Subcutaneous preadipocyte (primary cell): ENCODE results near the genes HTR5A and LMBR1.

DNA sequence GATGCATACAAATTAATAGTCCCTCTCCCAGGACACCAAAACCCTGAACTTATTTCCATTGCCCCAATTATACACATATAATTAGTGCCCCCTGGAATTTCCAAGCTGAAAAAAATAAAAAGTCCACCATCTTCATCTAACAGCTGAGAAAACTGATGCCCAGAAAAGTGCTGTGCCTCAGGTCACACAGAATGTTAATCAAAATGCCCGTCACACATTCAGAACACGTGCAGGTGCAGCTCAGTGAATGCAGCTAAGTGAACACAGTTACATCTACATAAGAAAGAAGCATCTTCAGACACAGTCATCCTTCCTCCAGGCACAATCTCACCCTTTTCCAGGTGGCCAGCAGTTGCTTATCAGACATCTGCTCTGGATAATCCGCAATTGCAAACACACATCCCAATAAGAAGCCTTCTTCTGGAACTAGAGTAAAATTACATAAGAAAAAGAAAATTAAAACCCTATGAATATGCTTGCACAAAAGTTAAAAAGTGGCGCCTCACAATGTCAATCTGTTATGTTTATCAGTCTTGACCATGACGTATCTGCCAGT, 35.4 kb downstream of the PAXIP1 start:
- CAGE, long polyA plus RNA = no peak

DNA sequence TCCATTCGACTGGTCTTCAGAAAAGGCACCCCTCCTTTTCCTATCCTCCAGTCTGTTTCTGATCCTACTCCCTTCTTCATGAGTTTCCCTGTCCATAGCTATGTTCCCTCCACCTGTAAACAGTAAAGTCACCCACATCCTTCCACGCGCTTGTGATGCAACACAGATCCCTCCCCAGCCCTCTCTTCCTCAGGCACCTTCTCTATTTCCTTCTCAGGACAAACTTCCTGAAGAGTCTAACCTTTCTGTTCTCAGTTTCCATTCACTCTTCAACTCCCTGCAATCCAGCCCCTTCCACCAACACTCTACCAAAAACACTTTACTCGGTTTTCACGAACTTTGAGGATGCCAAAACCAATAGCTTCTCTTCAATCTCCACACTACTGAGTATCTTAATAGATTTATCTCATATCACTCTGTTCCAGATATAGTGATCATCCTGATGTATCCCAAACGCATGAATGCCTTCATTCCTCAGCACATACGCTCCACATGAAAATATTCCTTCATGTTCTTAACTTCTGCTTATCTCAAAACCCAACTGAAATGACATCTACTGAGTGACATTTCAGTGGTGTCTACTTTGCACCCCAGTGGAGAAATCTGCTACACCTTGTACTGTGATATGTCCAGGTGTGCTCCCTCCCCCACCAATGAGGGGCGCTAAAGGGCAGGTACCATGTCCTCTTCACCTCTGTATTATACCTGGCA, 2.4 kb downstream of the PAXIP1 start:
- CAGE, long polyA plus RNA = no peak

GRCh38 chr7:155069877-155070447, at the start of gene HTR5A:
Gene HTR5A, plus strand, starts transcription at chr7:155070324.
- CAGE, long polyA plus RNA = no peak

GRCh38 chr7:155221437-155221900, 76.2 kb upstream of the INSIG1 start:
- CAGE, long polyA plus RNA = no peak

DNA sequence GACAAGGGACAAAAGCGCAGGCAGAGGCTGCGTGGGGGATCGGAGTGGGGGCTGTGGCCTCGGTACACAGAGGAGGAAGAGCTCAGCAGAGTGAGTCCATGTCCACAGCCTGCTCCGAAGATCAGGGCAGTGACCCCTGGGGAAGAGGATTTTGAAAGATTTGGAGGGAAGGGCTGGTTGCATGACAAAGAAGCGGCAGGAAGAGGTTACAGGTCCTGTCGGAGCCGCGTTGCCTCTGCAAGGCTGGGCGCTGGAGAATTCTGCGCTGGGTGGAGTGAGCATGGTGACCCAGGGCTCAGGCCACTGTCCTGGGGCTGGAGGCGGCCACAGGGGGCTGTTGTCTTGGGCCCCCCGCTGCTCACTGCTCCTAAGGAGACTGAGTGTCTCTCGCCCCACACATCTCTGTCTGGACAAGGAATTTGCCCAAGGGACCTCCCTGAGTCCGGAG, 69.8 kb upstream of the INSIG1 start:
- CAGE, long polyA plus RNA = no peak

DNA sequence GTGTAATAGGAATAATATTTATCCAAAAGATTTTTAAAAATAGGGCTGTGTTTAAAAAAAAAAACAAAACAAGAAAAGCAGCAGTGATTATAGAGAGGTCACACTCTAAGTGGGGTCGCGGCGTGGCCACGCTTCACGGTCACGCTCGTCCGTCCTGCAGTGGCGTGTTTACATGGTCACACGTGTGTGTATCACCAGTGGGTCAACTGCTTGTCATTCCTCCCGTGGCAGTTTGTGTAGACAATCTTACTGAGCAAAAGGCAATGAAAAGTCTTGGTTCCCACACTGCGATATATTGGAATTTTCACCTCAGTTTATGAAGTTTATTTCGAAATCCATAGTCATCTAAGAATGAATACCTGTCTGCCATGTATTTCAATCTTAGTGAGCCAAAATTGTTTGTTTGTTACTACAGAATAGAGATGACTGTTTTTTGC, 11.0 kb downstream of the INSIG1 start:
- CAGE, long polyA plus RNA = no peak

DNA sequence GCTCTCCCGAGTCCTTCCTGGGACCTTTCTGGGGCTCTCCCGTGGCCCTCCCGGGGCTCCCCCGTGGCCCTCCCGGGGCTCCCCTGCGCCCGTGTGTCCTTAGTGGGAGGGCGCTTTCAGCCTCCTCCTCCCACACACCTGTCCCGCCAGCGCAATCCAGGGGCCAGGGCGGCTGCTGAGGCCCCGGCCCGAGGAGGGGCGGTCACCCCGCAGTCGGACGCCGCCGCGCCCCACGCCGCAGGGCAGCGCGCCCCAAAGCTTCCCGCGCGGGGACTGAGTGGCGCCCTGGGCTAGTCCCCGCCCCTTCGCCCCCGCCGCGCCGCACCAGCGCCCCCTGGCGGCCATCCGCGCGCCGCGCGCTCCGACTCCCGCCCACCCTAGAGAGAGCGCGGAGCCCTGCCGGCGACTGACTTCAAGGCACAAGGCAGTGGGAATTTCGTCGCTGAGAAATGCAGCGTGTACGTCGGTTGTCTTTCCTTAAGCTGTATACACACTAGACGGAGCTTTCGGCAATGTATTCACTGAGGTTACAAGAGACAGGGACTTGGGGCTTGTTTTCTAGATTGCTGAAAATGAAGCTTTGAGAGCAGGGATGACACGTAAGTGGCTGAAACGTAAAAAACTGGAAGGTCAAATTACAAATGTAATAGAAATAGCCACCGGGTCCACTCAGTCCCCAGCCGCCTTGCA, 47.2 kb downstream of the INSIG1 start:
- CAGE, long polyA plus RNA = no peak

- CAGE, long polyA plus RNA = no peak
These were observed 60.7 kb downstream of the INSIG1 start for GRCh38 chr7:155358372-155358829.

- CAGE, long polyA plus RNA = no peak
These were observed 10.5 kb downstream of the EN2 start for GRCh38 chr7:155468244-155468968.

- CAGE, long polyA plus RNA = no peak
These were observed 5.4 kb upstream of the RBM33 start for GRCh38 chr7:155638965-155639506.

GRCh38 chr7:155639903-155640623, 4.4 kb upstream of the RBM33 start:
- CAGE, long polyA plus RNA = no peak

- CAGE, long polyA plus RNA = no peak
These were observed 34.0 kb downstream of the RBM33 start for GRCh38 chr7:155678421-155678882.

- CAGE, long polyA plus RNA = no peak
These were observed 69.4 kb downstream of the RBM33 start for GRCh38 chr7:155713643-155714565.

DNA sequence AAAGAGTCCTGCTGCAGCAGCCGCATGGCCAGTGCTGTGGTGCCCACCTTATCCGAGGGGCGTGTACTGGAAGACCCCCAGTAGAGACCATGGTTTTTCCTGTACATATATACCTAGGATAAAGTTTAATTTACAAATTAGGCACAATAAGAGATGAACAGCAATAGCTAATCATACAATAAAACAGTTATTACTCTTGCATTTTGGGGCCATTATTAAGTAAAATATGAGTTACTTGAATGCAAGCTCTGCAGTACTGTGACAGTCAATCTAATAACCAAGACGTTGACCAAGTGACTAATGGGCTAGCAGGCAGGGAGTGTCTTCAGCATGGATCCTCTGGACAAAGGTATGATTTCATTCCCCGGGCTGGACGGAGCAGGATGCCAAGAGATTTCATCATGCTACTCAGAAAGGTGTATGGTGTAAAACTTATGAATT, 81.0 kb downstream of the SHH start:
- CAGE, long polyA plus RNA = no peak

DNA sequence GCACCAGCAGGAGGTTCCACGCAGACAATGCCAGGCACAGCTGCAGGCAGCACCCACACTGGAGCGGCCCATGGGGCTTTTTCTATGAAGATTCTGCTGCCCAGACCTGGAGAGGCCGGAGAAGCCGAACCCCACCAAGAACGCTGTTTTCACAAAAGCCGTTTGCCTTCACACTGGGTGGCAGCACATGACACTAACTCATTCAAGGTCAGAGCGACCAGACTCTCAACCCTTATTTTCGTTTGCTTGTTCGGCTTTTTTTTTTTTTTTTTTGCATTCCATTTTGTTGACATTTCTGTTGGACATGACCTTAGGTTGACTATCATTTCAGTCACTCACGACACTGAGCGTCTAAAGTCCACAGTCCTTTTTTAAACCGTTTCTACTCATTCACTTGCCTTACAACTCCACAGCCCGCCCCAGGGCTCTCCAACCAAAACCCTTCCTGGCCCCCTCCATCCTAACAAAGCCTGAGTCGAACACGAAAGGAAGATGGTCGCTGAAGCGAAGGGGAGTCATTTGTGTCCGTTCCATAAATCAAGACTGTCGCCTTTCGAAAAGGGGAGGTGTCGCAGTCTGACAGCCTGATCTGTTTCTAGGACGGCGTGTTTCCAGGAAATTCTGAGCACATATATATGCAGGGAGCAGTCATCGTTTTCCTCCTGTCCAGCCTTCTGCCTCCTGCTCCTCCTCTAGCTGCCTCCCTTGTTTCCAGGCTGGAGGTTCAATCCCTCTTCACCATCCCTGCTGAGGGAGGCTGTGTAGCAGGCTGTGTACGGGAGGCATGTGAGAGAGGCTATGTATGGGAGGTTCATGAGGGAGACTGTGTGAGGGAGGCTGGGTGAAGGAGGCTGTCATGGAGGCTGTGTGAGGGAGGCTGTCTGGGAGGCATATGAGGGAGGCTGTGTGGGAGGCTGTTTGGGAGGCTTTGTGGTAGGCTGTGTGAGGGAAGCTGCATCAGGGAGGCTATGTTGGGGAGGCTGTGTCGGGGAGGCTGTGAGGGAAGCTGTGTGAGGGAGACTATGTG, 124.1 kb upstream of the RNF32 start:
- CAGE, long polyA plus RNA = no peak

GRCh38 chr7:156658996-156659900, 18.7 kb downstream of the RNF32 start:
- CAGE, long polyA plus RNA = no peak

DNA sequence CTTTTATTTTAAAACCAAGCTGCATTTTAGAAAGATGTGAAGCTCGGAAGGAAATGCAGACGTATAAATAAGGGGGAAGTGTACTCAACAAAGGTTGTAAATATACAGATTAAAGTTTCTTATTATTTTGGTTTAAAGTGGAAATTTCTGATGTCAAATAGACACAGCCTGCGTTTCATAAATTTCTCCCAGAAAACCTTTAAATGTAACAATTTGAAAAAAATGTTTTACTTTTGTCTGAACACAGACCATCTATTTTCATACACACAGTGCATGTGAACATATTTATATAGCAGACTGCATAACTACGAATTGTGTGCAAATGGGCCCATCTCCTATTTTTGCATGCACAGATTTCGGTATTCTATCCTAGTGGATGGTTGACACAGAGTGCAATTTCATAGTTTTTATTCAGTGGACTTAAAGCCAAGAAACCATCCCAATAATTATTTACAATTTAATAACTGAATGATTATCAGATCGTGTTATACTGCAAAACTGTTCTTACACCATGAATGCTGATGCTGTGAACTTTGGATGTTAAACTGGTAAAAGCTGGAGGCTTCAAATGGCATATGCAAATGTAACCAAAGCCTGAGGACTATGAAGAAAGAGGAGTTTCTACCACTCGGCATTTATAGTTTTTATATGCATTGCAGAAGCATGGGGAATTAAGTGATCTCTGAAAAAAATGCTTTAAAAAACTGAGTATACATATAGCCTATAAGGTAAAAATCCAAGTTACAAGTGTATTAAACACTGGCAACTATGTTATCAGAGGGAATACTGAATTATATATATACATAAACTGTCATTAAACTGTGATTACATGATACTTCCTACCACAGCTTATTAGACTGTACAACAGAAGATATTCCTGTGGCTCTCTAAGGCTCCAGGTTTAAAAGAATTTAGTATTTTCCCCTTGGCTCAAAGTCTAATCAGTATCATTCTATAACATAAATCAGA, 42.3 kb downstream of the RNF32 start:
- CAGE, long polyA plus RNA = no peak

DNA sequence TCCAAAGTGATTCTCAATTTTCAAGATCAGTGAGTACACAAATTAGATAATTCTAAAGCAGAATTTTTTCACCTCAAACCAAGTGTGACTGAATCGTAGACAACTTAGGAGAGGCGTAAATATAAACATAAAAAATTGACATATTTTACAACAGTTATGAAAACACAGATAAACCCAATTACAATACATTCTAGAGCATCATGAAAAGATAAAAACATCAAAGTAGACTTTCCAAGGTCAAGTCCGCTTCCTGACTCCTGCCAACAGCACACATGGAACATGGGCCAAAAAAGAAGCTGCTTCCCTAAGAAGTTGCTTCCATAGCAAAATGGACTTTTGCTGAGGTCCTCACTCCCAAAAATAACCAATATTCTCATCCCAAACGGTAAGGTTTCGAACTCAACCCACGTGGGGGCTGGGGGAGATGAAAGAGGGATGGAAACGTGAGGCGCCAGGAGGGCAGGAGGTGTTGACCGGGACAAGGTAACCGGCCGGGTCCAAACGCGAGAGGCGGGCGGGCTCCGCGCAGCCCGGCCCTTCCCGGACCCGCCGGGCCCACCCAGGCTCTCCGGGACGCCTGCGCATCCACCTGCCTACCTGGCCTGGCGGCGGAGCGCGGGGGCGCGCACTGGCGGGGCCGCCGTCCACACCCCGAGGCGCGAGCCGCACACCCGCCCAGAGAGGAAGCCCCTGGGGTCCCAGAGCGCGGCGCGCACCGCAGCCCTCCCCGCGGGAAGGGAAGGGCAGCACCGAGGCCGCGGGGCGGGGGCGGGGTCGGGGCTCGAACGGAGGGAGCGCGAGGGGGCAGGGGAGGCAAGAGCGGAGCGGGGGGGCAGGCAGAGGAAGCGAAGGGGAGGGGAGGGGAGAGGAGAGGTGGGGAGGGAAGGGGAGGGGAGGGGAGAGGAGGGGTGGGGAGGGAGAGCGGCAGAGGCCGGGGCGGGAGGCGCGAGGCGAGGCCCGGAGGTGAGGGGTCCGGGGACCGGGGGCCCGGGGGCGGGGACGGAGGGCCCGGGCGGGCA, 801 bp downstream of the LMBR1 start:
- CAGE, long polyA plus RNA = no peak

- CAGE, long polyA plus RNA = no peak
These were observed at the start of gene LMBR1 for GRCh38 chr7:156892892-156893937. Gene LMBR1, minus strand, starts transcription at chr7:156893183.

DNA sequence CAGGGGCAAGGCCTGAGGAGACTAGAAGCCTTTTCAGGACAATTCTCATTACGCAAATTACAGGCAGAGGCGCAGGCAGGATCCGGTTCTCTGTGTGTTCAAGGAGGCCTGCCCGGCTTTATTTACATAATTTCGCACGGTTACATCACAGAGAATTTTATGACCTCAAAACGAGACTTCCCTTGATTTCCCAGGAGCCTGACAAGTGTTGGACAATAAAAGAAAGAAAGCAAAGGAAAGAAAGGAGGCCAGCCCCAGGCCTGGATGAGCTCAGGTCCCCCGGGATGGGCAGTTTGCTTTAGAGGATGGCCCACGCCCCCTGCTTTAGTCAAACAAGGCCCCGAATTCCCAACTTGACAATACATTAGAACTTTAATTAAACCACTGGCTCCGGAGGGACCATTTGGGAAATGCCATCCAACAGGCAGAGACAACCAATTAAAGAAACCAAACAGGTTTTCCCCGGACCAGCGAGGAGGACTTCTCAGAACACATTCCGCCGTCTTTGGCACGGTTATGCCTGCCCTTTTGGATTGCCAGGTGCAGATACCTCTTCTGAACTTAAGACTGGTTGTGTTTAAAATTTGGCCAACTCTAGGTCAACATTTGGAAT, 2.9 kb downstream of the MNX1 start:
- CAGE, long polyA plus RNA = no peak